GM23338 (cell line): ENCODE measurements around the genes GNAI1 and GNAT3.

GRCh38 chr7:76357973-76358106, 951 bp downstream of the YWHAG start:
- PRO-cap, result no peak
- RAMPAGE, long total RNA, result no peak

DNA sequence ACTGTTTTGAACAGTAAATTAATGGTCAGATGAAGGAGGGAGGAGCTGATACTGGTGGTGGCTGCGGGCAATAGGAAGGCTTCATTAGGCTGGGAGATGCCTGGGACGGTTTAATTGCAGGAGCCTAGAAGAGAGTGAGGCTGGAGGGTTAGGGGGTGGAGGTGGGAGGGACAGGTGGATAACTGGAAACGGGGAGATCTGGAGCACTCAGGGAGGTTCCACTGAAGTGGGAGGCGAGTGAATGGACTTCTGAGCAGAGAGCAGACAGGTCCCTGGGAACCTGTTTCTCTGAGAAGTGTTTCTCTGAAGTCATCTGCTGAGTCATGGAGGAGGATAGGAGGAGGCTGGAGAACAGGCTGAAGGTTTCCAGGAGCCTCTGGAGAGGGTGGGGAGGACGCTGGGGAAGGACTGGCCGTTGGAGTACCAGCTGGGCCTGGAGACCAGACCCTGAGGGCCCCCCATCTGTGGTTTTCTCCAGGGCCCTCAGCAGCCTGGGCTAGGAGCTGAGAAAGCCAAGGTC, 14.4 kb upstream of the YWHAG start:
- PRO-cap, result no peak
- RAMPAGE, long total RNA, result no peak

- PRO-cap, result no peak
- RAMPAGE, long total RNA, result no peak
Measured at GRCh38 chr7:76377487-76378042, 18.8 kb upstream of the YWHAG start.

- PRO-cap, result no peak
- RAMPAGE, long total RNA, result no peak
Measured at GRCh38 chr7:76571305-76572243, 28.5 kb upstream of the SPDYE16 start.

- PRO-cap, result no peak
- RAMPAGE, long total RNA, result no peak
Measured at GRCh38 chr7:77332068-77332476, 84.1 kb downstream of the GSAP start.

- PRO-cap, result no peak
- RAMPAGE, long total RNA, result no peak
Measured at GRCh38 chr7:77410201-77410596, 6.0 kb downstream of the GSAP start.

DNA sequence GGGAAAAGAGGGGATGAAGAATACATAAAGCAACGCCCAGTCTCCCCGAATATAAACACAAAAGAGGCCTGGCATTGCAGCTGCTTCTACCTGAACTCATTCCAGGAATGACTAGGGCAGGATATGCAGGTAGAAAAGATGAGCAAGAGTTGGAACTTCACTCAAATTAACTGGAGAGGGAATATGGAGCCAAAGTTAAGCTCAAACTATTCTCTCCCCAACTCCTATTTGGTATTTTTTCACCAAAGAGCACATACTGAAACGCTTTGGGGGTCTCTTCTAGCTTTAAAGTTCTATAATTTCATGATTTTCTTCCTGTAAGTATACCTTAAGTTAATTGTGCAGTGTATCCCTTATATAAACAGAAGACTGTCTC, 36.7 kb upstream of the GSAP start:
- PRO-cap, result no peak
- RAMPAGE, long total RNA, result no peak

DNA sequence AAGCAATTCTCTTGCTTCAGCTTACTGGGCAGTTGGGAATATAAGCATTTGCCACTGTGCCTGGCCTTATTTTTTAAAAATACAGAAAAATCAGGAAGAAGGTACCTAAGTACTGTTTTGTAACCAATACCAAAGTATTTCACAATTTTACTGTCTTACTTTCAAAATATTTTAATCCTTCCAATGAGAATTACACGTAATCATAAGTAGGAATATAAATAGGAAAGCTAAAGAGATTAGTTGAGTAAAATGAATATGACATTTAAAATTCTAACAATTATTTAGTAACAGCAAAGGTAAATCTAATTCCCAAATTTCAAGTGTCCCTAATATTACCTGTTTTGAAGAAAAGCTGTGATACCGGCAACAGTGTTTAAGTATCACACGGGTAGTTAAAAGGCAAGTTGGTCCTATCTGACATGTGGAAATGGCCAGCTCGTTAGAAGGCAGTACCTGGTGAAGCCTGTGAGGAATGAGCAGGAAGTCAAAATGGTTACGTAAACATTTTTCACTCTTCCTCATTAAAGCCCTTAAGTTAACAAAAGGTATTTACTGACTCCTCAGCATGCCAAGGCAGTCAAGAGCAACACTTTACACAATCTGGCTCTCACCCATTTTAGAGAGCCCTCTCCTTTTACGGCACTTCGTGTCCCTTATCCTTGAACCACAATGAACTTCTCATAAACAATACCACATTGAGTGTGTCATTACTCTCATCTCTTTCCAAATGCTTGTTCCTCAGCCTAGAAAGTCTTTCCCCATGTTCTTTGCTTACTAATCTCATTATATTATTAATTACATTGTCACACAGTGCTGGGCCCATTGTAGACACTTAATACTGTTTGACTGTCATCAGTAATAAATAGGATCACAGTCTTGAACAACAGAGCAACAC, 11.1 kb upstream of the RSBN1L start:
- PRO-cap, result no peak
- RAMPAGE, long total RNA, result no peak

- PRO-cap, result no peak
- RAMPAGE, long total RNA, result no peak
Measured at GRCh38 chr7:77690196-77690899, 5.9 kb upstream of the RSBN1L start.

DNA sequence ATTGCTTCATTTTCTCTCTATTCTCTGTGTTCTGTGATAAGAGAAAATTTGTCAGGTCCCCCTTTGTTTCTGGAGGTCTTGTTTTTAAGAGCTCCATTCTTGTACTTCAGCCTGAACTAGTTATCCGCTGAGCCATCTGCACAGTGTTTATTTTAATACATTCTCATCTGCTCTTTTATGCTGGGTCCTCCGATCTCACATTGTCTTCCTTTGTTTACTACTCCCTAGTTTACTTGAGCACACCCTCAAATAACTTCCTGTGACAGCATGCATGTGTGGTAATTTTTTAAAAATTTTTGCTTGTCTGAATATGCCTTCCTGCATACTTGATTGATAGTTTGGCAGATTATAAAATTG, 31.7 kb downstream of the RSBN1L start:
- PRO-cap, result unidirectional peak, minus-strand start at position 202 of the sequence
- RAMPAGE, long total RNA, result no peak

DNA sequence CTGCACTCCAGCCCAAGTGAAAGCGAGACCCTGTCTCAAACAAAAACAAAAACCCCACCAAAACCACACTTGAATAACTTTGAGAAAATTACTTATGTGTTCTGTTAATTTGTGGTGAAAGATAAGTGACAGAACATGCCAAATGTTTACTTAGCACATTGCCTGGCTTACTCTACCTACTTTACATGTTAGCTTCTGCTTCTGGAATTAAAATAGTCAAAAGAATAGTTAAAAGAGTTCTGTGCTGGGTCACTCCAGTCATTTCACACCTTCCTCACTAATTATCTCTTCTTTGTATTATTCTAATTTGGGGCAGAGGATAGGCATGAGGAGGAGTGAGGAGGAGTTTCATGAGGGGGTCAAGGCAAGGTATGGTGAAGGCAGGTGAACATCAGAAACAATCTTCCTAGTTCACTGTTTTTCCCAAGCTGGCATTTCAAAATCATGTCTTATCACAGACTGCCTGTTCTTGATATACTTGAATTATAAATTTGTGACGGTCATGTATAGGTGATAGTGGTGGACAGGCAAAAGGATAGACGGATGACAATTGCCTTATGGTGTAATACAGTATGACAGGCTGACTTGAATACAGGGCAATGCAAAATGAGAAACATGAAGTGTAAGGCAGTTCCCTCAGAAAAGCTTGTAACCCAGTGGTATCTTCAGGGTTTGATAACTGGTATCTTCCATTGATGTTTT, 9.6 kb downstream of the TMEM60 start:
- PRO-cap, result no peak
- RAMPAGE, long total RNA, result no peak

- PRO-cap, result no peak
- RAMPAGE, long total RNA, result no peak
Measured at GRCh38 chr7:77931888-77932556, 133.8 kb upstream of the TMEM60 start.

- PRO-cap, result no peak
- RAMPAGE, long total RNA, result no peak
Measured at GRCh38 chr7:77991549-77992187, 193.4 kb upstream of the TMEM60 start.

GRCh38 chr7:78230810-78231082, 432.5 kb upstream of the TMEM60 start:
- PRO-cap, result no peak
- RAMPAGE, long total RNA, result no peak

DNA sequence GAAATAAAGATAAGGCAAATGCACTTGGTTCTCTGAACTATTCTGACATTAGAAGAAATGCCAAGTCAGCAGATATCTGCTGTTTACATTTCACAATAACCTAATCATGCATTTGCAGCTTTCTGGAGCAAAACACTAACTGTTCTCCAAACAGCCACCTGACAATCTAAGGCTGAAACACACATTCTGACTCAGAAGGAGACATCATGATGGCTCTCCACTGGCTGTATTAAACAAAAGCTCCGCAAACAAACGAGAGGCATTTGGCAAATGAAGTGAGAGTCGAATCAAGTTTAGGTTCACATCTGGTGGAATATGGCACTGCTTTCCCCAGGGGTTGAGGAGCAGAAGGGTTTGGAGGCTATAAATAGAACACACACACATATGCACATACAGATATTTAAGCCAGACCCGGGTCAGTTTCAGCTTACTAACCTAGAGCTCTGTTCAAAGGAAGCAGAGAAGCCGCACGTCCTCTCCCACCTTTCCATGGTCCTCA, 683.0 kb downstream of the MAGI2 start:
- PRO-cap, result bidirectional peak, plus-strand start at position 430 of the sequence, minus-strand start at position 231 of the sequence
- RAMPAGE, long total RNA, result no peak

GRCh38 chr7:79340217-79340739, 113.2 kb downstream of the MAGI2 start:
- PRO-cap, result no peak
- RAMPAGE, long total RNA, result no peak

DNA sequence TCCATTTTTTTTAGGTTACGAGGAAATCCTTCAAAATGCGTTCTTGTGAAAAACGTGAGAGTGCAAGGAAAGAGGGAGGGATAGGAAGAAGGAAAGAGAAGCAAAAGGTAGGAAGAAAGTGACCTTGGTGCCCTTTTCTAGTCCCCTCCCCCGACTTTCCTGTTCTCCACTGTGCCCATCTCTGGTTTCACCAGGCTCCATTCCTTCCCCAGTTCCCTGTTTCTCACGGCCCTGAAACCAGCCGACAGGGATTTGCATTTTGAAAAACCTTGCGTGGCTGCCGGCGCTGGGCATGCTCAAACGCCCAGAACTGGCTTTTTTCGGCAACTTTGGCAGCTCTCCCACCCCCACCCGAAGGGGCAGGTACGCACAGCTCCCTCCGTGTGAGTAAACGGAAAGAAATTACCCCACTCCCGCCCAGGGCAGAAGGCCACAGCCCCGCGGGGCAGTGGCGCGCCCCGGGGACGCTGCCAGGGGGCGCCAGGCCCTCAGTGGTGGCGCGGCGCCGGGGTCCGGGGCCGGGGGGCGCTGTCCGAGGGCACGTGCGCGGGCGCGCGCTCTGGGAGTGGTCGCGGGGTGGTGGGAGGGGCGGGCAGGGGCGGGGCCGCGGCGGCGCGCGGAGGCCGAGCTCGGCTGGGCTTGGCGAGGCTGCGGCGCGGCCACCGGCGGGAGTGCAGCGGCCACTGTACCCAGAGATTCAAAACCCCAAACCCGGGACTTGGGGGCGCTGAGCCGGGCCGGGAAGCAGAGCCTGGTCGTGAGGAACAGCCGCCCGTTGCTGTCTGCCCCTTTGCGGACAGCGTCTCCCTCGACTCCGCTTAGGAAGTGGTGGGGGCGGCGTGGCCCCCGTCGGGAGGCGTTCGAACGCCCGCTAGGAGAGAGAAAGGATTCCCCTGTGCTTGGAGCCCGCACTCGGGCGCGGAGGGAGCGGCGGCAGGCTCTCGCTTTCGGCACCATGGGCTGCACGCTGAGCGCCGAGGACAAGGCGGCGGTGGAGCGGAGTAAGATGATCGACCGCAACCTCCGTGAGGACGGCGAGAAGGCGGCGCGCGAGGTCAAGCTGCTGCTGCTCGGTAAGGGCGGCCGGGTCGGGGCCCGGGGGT, at the start of gene GNAI1:
Gene GNAI1, plus strand, starts transcription at position 626 of the 1,103 bp plus-strand sequence.
- PRO-cap, result bidirectional peak, plus-strand start at position 645 of the sequence, minus-strand start at position 493 of the sequence
- RAMPAGE, long total RNA, result no peak

GRCh38 chr7:80511973-80512201, at the start of gene GNAT3:
Gene GNAT3, minus strand, starts transcription at chr7:80512064.
- PRO-cap, result no peak
- RAMPAGE, long total RNA, result no peak

DNA sequence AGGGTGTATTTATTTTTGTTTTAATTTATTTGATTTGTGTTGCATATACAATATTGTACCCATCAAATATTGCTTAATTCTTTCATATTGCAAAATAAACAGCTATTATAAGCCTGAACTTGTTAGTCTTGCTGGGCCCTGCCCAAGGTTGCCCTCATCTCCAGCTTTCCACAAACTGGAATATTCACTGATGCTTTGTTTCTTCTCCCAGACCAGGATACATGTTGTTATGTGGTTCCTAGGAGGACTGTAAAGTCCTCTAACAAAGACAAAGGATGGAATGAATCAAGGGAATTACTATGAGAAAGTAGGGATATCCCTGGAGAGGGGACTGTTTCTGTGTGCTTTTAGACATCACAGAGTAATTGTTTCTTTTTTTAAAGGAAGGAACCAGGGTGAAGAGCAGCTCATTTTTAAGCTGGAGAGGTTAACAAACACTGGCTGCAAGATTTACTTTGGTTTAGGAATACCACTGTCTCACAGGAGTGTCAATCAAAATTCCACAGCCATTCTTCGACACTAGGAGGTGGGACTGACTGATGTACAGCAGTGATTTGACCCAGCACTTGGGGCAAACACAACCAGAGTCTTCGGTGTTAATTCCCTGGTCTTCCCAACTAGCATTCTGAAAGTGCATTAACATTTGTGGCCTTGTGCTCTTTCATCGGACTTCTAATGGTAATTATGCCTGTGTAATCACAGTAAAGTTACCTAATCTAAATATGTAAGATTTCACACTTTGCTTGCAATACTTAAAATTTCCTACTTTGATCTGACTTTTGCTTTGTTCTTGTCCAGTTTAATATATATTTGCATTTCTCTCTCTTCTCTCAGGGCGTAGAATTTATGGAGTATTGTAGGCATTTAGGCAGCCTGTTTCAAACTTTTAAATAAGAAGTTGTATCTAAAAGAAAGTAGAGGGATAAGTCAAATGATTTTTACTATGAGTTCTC, 14.7 kb upstream of the CD36 start:
- PRO-cap, result no peak
- RAMPAGE, long total RNA, result no peak

GRCh38 chr7:80641505-80641884, 3.1 kb downstream of the CD36 start:
- PRO-cap, result no peak
- RAMPAGE, long total RNA, result no peak